Bronchus (tissue), 1 donor: ENCODE measurements around a stretch of chr22.

- PRO-cap = no peak
Observed at GRCh38 chr22:35267870-35268270, 10.6 kb downstream of the HMGXB4 start.

GRCh38 chr22:35356514-35357063 is 24.3 kb upstream of the HMOX1 start:
- PRO-cap = no peak

DNA sequence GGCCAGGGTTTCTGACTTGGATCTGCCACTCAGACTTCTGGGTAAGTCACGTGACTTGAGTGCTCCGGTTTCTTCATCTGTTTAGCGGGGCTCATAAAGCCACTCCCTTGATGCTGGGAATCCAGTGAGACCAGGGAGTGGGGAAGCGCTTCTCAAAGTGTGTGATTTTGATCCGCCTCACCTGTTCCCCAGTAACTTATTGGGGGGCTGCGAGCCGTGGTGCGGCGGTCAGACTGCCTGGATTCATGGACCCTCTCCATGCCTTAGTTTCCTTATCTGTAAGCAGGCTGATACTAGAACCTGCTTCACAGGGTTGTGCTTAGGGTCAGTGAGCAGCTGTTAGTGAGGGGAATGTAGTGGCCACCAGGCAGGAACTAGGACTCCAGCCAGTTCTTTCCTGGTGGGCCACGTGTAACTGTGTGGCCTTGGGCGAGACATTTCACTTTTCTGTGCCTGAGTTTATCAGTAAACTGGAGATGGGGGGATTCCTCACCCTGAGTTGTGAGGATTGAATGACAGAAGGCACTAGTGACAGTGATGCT is 24.7 kb downstream of the MCM5 start:
- PRO-cap = no peak

- PRO-cap = unidirectional peak, minus-strand start at chr22:35426846
Observed at GRCh38 chr22:35426237-35427173, 26.6 kb downstream of the MCM5 start.

GRCh38 chr22:35488561-35489002 is 52.0 kb upstream of the RASD2 start:
- PRO-cap = no peak

DNA sequence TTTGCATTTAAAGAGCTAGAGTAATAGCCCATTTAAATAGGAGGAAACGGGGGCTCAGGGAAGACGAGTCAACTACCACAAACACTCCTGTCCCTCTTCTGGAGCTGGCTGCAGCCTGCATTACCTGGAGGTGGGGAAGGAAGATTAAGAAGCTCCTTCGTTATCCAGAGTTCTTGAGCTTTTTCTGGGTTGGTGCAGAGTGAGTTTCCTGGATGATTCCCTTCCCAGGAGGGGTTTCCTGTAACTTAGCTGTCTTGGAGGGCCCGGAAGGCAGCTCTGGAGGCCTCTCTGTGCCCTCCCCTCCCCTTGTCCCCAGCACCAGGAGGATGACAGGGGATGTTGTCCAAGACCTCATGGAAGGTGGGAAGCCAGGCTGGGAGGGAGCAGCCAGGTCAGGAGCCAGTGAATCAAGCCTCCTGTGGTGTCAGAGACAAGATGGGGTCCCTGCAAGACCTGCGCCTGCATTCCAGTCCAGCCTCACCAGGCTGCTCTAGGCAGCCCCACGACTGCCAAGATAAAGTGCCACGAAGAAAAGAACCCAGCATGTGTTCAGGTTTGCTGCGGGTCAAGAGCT is 1.2 kb downstream of the RASD2 start:
- PRO-cap = no peak

DNA sequence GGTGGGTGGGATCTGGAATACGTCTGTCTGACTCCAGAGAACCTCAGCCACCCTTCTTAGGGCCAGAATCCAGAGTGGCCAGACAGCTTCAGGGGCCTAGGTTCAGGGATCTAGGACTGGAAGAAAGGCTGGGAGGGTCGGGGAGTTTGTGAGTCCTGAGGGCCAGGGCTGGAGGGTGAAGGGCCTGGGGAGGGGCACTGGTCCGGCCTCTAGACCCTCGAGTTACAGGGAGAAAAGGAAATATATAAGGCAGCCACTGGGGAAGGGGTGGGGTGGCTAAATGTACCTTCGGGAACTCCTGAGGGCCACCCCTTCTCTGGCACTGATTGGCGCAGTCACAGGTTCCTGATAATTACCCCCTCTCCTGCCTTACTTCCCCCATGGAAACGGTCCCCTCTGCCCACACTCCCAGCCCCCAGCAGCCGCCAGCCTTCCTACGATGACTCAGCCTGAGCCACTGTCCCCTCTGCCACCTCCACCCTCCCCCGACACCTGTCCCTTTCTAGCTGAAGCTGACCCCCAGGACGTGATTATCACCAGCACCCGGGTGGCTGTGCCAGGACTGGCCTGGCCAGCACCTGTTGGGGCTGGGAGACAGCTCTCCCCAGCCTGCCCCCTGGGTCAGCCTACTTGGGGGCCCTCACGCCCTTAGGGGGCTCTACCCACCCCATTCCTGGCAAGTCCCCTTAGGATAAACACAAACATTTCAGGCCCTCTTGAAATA is 26.3 kb downstream of the MB start:
- PRO-cap = no peak

DNA sequence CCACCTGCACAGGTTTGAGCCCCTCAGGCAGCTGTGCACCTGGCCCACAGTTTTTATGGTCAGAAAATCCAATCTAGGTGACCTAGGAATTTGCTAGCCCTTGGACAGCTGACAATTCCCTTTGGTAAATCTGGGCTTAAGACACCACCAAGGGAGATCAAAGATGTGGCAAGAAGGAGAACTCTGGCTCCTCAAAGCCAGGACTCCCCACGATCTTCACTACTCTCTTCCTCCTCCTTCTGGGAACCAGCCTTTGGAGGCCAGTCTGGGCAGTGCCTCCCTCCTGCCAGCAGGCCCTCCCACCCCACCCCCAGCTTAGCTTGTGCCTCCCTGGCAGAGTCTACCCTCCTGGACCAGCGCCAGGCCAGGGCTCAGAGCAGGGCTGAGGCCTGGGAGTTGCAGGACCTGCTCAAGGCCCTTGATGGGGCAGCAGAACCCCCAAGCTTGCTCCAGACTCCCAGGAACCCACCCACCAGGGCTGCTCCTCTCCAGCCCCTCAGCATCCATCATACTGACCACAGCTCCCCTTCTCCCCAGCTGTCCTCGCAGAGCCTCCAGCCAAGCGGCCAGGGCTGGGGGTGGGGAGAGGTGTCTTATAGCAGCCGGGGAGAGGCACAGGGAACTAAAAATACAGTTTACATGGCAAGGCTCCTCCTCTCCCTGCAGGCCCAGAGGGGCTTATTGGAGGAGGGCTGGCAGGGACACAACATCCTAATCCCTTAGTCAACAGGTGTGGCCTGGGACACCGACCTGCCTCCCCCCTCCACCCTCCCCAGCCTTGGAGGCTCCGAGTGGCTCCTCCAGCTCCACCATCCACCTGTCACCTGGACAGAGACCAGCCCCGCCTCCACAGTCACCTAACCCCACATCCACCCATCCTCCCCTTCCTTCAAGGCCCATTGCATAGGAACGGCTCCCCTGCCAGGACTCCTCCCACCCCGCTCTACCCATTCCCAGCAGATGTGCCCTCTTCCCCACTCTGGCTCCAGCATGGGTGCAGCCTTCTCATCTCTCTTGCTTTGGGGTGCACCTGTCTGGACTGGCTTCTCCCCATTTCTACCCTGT is 5.2 kb upstream of the MB start:
- PRO-cap = unidirectional peak, minus-strand start at position 568 of the sequence; bidirectional peak, plus-strand start at position 977 of the sequence, minus-strand start at position 826 of the sequence

DNA sequence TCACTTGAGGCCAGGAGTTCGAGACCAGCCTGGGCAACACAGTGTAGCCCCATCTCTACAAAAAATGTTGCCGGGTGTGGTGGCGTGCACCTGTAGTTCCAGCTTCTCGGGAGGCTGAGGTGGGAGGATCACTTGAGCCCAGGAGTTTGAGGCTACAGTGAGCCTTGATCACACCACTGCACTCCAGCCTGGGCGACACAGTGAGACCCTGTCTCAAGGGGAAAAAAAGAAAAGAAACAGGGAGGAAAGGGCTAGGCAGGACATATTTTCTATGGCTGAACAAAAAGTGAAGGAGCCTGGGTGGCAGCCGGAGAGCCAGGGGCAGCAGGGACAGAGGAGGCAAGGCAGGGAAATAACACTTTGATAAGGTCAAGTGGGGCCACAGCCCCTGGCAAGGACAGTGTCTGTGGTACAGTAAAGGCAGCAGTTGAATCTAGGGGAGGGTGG is 20.4 kb downstream of the APOL5 start:
- PRO-cap = no peak

GRCh38 chr22:35838352-35838894 is 120.8 kb downstream of the APOL5 start:
- PRO-cap = no peak

GRCh38 chr22:35892181-35892699 is 136.4 kb downstream of the RBFOX2 start:
- PRO-cap = no peak

DNA sequence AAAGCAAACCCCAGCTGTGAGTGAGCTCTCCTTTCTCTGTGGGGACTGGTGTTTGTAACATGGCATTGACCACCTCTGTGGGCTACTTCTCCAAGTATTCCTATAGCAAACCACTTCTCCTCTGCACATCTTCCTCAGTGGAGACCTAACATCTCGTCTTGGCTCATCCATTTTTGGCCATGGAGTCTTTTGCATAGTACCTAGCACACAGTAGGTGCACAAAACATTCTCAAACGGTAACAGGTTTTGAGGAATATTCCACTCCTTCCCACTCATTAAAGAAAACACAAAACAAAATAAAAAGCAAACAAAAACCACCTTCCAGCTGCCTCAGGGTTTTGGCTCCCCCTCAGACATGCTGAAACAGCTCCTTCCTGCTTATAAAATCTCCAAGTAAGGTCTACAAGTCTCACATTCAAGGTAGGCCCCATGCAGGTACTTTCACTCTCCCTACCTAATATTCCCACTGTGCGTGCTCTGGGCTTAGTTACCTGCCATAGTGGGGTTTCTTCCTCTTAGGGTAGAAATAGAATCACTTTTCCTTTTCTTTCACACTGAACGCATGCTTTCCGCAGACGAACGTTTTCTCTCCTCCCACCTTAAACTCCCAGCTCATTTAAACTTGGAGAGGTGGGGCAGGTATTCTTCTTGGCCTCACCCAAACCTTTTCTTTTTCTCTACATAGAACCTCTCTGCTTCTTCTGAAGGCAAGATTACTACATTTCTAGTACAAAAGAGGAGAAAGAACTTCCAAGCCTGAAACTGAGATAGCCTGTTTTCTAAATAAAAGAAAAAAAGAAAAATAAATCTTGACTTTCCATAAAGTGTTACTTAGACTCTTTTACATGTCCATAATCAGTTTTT is 132.3 kb downstream of the RBFOX2 start:
- PRO-cap = no peak

DNA sequence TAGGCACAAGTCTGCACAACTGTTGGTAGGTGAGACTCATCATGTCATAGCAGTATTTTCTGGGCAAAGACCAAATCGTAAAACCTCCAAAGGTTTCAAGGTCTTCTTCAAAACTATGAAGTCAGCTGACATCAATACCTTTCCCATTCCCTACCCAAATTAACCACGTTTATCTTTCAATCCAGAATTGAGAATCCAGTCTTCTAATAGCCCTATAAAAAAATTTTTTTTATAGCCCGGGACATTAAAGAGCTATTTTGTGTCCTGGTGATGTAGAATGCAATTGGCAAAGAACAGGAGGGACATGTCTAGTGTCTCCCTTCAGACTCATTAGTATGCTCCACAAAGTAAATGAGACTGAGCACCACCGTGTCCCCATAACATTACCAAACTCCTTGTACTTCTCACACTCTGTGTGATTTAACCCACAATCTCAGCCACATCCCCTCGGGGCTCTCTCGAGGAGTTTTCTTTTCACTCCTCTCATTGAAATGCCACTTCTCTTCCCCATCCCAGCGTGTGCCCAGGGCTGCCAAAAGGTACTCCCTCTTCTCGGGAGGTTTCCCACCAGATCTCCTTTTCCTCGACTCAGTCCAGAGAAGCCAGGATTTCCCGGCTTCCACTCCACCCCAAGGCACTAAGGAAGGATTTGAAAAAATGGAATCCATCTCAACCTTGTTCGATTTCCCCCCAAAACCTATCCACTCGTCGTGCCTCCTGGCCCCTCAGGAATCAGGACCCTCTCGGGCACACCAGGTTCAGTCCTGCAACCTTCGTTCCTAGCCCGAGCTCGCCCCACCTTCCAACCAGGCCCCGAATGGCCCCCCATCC is 1.1 kb downstream of the RBFOX2 start:
- PRO-cap = no peak

GRCh38 chr22:36265623-36266184 is 12.8 kb downstream of the APOL1 start:
- PRO-cap = no peak

- PRO-cap = no peak
Observed at GRCh38 chr22:36283914-36284665, 31.2 kb downstream of the APOL1 start.

- PRO-cap = no peak
Observed at GRCh38 chr22:36306505-36307252, 53.7 kb downstream of the APOL1 start.

- PRO-cap = no peak
Observed at GRCh38 chr22:36321302-36321887, 66.4 kb downstream of the MYH9 start.

DNA sequence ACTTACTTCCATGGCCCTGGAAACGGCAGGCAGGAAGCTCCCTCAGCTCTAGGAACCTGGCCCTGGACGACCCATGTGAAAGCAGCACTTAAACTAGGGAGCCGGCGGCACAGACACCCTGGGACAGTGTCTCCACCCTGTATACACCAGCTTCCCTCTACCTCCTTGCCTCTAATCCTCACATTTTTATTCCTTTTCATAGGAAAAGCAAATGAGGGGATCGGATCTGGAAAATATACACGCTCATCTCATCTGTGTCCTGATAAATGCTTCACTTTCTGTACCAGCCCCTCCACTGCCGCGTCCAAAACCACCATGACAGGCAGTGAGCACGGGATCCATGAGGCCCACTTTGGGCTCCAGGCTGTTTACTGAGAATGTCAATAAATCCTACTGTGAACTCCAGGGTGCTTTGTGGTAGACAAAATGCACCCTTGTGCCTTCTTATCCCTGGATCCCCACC is 65.0 kb downstream of the MYH9 start:
- PRO-cap = no peak

- PRO-cap = no peak
Observed at GRCh38 chr22:36341579-36342155, 46.1 kb downstream of the MYH9 start.

GRCh38 chr22:36361414-36361875 is 26.3 kb downstream of the MYH9 start:
- PRO-cap = no peak